Pericardium fibroblast (primary cell): ENCODE data around the genes ICA1 and ARL4A.

GRCh38 chr7:7699269-7699766 lies 19.1 kb downstream of the RPA3 start:
- RAMPAGE, long total RNA = no peak

- RAMPAGE, long total RNA = no peak
Observed at GRCh38 chr7:7970244-7970510, 1.6 kb downstream of the GLCCI1 start.

DNA sequence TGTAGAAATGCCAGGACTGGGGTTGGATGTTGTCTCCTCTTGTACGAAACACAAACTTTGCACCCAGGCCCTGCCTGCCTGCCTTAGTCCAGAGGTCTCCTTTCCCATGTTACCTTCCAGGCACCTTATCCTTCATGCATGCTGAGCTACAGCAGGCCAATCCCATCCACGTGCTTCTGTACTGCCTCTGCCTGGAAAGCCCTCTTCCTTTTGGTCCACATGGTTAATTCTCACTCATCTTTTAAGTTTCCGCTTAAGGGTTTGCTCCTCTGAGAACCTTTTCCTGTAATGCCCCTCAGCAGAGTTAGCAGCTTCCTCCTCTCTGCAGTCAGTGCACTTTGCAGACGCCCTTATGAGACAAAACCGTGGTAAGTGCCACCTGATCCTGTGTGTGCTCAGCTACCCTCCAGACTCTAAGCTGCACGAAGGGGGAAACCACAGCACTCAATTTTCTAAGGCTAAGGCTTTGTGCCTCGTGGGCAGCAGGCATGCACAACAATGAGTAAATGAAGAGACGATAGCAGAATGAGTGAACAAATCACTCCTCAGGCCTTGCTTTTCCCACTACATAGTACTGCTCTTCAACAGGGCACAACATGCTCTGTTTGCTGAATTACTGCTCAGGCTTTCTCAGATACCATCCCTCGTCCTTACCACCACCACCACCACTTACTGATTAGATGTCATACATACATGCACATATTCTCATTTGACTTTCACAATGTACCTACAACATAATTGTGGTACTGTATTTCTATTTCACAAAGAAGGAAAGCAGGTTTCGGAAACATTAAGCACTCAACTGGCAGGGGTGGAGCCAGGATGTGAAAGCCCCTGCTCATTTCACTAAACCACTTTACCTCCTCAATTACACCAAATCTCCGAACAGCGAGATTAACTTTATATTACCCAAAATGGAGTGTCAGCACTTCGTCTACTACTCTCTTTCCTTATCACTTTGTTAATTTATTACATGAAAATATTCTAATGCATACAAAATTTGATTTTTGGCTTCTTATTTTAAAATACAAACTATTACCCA lies 85.5 kb downstream of the ICA1 start:
- RAMPAGE, long total RNA = no peak

GRCh38 chr7:8261256-8261733 lies 672 bp downstream of the ICA1 start:
- RAMPAGE, long total RNA = no peak

GRCh38 chr7:8261734-8262437 lies at the start of gene ICA1:
Gene ICA1, minus strand, starts transcription at chr7:8262167.
- RAMPAGE, long total RNA = no peak

GRCh38 chr7:10451057-10451300 lies 489.0 kb downstream of the NDUFA4 start:
- RAMPAGE, long total RNA = no peak

- RAMPAGE, long total RNA = no peak
Observed at GRCh38 chr7:10779724-10780449, 160.1 kb downstream of the NDUFA4 start.

- RAMPAGE, long total RNA = no peak
Observed at GRCh38 chr7:11090828-11091361, 117.2 kb downstream of the PHF14 start.

DNA sequence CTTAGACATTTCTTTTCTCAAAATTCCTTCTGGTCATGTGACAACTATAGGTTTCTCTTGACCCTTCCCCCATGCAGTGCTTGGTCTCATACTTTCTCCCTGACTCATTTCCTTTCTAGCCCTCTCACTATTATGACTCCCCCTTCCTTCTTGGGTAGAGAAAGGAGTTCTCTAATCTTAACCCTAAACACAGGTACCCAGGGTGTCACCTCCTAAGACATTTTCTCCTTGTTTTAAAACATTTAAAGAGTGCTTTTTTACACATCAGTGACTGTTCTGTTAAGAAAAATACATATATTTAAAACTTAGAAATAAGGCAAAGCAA lies 179.4 kb upstream of the TMEM106B start:
- RAMPAGE, long total RNA = no peak

DNA sequence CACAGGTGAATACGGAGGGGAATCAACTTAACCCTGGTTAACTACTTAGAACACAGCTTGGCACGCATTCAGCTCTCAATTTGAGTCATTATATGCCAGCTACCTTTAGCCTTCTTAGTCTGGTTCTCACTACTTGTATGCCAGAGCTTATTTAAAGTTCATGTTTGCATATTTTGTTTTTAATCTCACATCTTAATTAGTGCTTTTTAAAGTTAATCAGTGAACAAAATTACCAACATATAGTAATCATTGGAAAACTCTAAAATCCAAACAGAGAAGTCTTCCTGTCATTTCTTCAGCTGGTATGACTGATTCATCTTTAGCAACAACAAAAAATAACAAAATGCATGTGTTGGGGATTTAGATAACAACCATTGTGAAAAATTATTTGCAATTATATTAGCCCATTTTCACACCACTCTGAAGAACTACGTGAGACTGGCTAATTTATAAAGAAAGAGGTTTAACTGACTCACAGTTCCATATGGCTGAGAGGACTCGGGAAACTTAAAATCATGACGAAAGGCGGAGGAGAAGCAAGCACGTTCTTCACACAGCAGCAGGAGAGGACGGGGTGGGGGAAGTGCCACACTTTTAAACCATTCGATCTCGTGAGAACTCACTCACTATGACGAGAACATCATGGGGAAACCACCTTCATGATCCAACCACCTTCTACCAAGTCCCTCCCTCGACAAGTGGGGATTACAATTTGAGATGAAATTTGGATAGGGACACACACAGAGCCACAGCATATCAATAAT lies 80.5 kb downstream of the VWDE start:
- RAMPAGE, long total RNA = no peak

DNA sequence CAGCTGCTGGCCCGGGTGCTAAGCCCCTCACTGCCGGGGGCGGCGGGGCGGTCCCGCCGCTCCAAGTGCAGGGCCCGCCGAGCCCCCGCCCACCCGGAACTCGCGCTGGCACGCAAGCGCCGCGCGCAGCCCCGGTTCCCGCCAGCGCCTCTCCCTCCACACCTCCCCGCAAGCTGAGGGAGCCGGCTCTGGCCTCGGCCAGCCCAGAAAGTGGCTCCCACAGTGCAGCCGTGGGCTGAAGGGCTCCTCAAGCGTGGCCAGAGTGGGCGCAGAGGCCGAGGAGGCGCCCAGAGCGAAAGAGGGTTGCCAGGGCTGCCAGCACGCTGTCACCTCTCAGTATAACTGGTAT lies 14.2 kb upstream of the SCIN start:
- RAMPAGE, long total RNA = no peak

- RAMPAGE, long total RNA = start-site peak on the plus strand at chr7:12687632-12687668, 30 and 41 reads in 2 replicates
Observed at GRCh38 chr7:12687530-12688285, at the start of gene ARL4A. Gene ARL4A, plus strand, starts transcription at chr7:12687633.

- RAMPAGE, long total RNA = no peak
Observed at GRCh38 chr7:13980051-13980610, 9.3 kb downstream of the ETV1 start.

- RAMPAGE, long total RNA = no peak
Observed at GRCh38 chr7:13991844-13992257, 2.4 kb upstream of the ETV1 start.

- RAMPAGE, long total RNA = no peak
Observed at GRCh38 chr7:14761481-14761944, 141.0 kb downstream of the DGKB start.

- RAMPAGE, long total RNA = no peak
Observed at GRCh38 chr7:14836405-14836910, 66.1 kb downstream of the DGKB start.

DNA sequence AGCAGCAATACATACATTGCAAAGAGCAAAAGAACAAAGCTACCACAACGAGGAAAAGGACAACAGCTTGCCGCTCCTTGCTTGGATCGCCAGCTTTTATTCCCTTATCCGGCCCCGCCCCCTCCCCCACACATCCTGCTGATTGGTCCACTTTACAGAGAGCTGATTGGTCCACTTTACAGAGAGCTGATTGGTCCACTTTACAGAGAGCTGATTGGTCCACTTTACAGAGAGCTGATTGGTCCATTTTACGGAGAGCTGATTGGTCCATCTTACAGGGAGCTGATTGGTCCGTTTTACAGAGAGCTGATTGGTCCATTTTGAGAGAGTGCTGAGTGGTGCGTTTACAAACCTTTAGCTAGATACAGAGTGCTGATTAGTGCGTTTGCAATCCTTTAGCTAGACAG lies 165.3 kb downstream of the AGMO start:
- RAMPAGE, long total RNA = no peak

DNA sequence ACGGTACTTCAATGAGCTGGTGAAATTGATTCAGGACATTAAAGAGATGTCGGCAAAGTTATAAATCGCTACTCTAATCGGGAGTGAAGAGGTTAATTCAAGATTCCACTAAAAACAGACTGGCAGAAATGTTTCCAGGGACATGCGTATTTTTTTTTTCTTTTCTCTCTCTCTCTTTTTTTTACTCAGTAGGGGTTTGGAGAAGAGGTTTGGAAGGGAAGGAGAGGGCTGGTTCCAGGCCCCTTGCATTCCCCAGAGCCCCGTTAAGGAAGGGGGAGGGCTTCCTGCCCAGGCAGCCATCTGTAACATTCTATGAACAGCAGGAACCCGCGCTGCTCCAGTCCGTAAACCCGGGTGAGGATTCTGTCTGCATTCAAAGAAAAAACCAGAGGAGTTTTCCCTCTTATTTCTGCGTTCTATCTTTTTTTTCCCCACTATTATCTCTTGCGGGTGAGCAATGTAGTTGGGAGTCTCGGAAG lies 152.8 kb upstream of the MEOX2 start:
- RAMPAGE, long total RNA = no peak

- RAMPAGE, long total RNA = no peak
Observed at GRCh38 chr7:16066945-16067489, 354.3 kb downstream of the CRPPA start.

DNA sequence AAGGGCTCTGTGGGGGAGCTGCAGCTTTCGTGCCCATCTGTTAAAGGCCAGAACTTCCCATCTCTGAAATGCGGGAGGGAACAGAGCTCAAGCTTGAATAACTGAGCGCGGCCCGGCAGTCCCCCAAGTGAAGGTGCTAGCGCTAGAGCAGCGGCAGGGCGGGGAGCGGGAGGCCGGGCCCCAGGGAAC lies 594 bp downstream of the CRPPA start:
- RAMPAGE, long total RNA = no peak